Panc1 (cell line): ENCODE measurements around the genes EPHB1, NME9 and MRAS.

DNA sequence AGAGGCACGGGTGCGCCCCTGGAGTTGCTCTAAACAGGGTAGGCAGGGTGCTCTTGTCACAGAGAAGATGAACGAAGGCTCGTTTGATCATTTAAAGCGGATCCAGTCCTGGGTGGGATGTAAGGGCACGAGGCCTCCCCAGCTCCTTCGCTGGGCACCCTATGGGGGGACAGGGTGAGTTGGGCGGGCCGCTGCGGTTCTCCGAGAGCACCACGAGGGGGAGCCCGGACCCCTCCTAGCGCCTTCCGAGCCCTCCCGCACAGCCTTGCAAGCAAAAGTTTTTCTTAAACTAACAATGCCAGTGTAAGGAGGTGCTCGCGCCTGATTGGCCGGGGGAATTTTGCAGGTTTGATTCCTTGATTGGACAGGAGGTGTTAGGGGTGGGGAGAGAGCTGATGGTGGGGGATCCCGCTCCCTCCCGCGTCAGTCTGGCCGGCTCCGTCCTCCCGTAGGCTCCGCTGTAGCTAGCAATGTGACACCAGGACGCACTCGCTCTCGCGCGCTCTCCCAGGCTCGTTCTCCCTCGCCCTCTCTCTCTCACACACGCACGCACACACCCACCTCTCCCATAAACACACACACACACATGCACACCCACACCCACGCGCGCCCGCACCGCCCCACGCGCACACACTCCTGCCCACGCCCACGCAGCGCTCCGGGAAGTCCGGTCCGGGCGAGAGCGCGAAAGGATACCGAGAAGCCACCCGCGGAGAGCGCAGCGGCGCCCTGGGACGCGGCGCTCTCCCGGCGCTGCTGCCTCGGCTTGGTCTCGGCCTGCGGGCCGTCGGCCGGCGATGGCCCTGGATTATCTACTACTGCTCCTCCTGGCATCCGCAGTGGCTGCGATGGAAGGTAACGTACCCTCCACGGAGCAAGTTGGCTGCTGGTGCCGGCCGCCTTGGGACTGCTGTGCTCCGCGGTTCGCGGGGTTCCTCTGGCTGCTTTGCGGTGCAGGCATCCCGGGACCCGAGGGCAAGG is at the start of gene EPHB1:
Gene EPHB1, plus strand, starts transcription at position 426 of the 981 bp plus-strand sequence.
- RRBS, 2 experiments = 1 to 5% methylated on average over 42 of the region's 82 CpGs

DNA sequence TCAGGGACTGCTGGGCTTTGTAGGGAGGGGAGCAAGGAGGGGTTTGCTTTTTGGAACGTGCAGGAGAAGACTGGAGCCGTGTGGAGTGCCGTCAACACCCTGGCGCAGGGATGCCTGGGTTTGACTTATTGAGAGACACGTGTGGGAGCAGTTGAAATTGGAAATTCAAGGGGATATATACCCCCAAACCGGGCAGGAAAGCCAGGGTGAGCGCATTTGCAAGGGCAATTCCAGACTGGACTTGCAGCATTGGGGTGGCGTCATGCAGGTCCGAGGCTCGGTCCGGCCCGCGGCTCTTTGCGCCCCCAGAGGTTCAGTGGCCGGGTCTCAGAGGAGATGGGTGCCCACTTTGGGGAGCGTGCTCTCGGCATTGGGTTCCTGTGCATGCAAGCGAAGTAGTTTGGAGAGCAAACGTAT is 2.1 kb downstream of the EPHB1 start:
- RRBS, 2 experiments = 28 to 40% methylated on average over 10 of the region's 19 CpGs

DNA sequence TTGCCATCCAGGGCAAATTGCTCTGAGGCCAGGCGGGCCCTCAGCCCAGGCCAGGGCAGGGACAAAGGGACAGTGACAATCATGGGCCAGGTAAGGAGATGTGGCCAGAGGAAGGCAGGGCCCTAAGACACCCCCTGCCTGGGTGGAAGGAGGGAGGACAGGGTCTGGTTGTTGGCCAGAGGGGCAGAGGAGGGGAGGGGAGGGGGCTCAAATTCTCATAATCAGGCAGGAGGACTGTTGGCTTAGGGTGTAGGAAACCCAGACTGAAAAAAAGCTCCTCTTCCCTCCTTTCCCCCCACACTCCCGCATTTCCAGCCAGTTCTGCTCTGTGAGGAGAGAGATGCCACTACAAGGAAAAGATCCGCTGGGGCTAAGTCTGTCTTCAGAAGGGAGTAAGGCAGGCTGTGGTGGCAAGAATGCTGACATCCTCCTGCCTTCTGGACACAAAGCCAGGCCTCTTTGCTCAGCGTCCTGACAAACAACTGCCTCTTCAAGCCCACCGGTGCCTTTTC is 3.2 kb downstream of the EPHB1 start:
- RRBS, 2 experiments = no CpG with 5 or more reads among the region's 5 CpGs

DNA sequence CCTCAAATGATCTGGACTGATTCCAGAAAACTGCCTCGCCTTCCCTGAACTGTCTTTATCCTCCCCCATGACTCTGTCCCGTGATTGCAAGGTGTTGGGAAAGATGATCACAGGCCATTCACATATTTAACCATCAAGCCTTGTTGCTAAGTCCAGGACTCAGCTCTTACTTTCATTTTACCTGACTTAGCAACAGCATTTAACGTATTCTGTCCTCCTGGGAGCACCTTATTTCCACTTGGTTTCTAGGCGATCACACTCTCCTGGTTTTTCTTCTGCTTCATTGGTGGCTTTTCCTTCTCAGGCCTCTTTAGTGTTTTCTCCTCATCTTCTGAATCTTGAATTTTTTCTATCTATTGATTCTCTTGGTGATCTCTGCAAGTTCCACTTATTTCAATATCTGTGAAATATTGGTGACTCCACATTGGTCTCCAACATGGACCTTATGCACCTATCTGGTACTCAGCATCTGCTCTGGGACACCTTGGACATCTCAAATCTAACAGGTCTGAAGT is 355.4 kb downstream of the EPHB1 start:
- RRBS, 2 experiments = no CpG with 5 or more reads among the region's 4 CpGs

DNA sequence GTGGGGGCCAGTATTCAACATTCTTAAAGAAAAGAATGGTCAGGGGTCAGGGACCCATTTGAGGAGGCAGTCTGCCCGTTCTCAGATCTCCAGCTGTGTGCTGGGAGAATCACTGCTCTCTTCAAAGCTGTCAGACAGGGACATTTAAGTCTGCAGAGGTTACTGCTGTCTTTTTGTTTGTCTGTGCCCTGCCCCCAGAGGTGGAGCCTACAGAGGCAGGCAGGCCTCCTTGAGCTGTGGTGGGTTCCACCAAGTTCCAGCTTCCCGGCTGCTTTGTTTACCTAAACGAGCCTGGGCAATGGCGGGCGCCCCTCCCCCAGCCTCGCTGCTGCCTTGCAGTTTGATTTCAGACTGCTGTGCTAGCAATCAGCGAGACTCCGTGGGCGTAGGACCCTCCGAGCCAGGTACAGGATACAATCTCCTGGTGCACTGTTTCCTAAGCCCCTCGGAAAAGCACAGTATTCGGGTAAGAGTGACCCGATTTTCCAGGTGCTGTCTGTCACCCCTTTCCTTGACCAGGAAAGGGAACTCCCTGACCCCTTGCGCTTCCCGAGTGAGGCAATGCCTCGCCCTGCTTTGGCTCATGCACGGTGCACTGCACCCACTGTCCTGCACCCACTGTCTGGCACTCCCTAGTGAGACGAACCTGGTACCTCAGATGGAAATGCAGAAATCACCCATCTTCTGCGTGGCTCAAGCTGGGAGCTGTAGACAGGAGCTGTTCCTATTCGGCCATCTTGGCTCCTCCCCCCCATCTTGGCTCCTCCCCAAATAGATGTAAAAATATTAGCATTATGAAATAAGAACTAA is 526.2 kb upstream of the PPP2R3A start:
- RRBS, 2 experiments = no CpG with 5 or more reads among the region's 20 CpGs

- RRBS, 2 experiments = no CpG with 5 or more reads among the region's 3 CpGs
These were observed 79.8 kb downstream of the PPP2R3A start for GRCh38 chr3:136045247-136045846.

DNA sequence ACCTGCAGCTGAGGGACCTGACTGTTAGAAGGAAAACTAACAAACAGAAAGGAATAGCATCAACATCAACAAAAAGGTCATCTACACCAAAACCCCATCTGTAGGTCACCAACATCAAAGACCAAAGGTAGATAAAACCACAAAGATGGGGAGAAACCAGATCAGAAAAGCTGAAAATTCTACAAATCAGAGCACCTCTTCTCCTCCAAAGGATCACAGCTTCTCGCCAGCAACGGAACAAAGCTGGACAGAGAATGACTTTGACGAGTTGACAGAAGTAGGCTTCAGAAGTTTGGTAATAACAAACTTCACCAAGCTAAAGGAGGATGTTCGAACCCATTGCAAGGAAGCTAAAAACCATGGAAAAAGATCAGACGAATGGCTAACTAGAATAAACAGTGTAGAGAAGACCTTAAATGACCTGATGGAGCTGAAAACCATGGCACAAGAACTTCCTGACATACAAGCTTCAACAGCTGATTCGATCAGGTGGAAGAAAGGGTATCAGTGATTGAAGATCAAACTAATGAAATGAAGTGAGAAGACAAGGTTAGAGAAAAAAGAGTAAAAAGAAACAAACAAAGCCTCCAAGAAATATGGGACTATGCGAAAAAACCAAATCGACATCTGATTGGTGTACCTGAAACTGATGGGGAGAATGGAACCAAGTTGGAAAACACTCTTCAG is 69.1 kb downstream of the MSL2 start:
- RRBS, 2 experiments = no CpG with 5 or more reads among the region's 8 CpGs

DNA sequence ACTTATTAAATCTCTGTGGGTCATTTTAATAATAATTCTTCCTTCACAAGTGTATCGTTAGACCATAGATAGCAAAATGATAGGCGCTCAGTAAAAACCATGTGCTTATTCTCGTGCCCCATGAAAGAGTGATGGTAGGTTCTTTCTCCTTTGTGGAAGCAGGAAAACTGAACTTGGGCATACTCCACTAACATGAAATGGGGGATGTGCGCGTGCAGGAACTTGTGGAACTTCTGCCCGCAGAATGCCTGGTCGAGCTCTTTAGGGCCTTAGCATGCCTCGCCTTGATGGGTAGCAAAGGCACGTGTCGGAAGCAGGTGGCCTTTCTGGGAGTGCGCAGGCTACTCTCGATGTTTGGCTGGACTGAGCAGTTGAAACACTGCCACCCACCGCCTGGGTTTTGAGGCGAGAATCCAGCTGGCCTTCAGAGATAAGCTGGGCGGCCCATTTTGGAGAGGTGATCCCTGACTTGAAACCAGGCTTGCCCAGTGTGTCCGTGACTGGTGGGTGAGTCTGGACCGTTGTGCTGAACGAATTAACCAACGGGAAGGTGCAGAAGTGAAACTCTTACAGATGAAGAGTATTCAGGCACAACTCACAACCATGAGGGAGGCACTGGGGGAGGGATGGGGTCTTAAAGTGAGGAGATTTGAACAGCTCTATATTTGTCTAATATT is 834 bp downstream of the PCCB start:
- RRBS, 2 experiments = no CpG with 5 or more reads among the region's 19 CpGs

DNA sequence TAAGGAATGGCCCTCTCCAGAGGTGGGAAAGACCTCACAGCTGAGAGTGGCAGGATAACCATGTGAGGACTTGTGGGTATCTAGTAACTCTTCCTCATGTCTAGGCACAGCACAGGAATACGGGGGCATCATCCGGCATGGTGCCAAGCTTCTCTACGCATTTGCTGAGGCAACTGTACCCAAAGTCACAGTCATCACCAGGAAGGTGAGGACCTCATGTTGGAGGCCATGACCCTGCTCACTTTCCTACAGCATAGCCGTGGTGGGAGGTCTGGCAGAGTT is 76.9 kb downstream of the PCCB start:
- RRBS, 2 experiments = no CpG with 5 or more reads among the region's 4 CpGs

DNA sequence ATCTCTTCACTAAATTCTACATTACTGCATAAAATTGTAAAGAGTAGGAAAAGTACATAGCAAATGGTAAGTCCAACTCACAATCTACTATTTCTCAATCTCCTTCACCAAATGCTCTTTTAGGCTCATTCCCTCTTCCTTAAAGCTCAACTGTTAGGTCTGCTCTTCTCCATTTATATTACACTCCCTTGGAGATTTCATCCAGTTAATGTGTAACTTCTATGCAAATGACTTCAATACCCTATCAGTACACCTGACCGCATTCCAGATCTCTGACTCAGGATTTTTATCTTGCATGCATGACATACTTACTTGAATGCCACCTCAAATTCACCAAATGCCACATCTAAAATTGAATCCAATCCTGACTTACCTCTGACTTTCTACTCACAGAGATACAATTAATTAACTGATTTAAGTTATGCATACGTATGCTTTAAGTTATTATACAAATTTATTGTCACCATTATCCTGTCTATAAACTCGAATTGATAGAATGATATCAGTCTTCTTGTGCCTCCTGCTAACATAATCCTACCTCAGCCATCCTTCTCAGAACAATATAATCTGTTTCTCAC is 127.0 kb downstream of the STAG1 start:
- RRBS, 2 experiments = no CpG with 5 or more reads among the region's 3 CpGs

DNA sequence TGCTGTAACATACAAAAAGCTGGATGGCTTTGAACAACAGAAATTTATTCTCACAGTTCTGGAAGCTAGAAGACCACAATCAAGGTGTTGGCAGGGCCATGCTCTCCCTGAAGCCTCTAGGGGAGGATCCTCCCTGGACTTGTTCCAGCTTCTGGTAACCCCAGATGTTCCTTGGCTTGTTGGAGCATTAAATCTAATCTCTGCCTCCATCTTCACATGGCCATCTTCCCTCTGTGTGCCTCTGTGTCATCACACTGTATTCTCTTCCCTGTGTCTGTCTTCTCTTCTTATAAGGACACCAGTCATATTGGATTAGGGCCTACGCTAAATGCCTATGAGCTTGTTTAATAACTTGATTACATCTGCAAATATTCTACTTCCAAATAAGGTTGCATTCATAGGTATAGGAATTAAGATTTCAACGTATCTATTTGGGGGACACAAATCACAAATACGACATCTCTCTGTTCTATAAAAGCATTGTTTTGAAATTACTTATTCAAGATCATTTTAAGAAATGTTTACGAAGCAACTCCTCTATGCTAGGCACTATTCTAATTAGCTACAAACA is 109.4 kb downstream of the STAG1 start:
- RRBS, 2 experiments = no CpG with 5 or more reads among the region's 4 CpGs

- RRBS, 2 experiments = 1 to 7% methylated on average over 9 of the region's 63 CpGs
These were observed 827 bp upstream of the STAG1 start for GRCh38 chr3:136752569-136753840.

DNA sequence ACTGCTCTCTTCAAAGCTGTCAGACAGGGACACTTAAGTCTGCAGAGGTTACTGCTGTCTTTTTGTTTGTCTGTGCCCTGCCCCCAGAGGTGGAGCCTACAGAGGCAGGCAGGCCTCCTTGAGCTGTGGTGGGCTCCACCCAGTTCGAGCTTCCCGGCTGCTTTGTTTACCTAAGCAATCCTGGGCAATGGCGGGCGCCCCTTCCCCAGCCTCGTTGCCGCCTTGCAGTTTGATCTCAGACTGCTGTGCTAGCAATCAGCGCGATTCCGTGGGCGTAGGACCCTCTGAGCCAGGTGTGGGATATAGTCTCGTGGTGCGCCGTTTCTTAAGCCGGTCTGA is 11.3 kb downstream of the IL20RB start:
- RRBS, 2 experiments = no CpG with 5 or more reads among the region's 14 CpGs

GRCh38 chr3:138031737-138032417 is 21.9 kb downstream of the CLDN18 start:
- RRBS, 2 experiments = no CpG with 5 or more reads among the region's 6 CpGs

GRCh38 chr3:138125416-138126010 is 6.7 kb downstream of the A4GNT start:
- RRBS, 2 experiments = no CpG with 5 or more reads among the region's 4 CpGs

DNA sequence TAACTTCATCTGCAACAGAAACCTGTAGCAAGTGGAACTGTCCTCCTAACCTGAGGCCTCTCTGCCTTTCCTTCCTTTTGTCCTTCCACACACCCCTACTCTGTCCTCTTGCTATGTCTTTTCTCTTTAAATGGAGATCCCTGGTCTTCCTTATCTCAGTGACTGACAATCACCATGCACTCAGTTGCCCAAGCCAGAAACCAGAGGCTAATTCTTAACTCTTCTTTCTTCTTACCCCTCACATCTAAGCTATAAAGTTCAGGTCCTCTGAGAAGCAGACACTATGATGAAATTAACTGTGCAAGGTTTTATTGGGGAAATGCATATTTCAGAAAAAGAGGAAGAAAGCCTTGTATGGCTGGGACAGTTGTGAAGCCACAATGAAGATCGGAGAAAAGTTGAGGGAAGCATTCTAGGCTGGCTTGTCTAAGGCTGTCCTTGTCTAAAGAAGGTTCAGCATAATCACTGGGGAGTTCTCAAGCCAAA is 4.7 kb upstream of the A4GNT start:
- RRBS, 2 experiments = no CpG with 5 or more reads among the region's 1 CpG

DNA sequence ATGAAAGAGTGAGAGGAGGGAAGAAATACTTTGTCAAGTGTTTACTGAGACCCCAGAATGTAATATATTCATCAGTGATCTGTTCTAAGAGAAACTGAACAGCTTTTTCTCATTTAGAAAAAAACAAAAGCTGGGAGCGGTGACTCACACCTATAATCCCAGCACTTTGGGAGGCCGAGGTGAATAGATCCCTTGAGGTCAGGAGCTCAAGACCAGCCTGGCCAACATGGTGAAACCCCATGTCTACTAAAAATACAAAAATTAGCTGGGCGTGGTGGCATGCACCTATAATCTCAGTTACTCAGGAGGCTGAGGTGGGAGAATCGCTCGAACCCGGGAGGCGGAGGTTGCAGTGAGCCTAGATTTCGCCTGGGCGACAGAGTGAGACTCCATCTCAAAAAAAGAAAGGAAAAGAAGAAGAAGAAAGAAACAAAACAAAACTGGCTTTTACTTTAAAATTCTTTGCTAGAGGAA is 68.5 kb downstream of the ARMC8 start:
- RRBS, 2 experiments = no CpG with 5 or more reads among the region's 9 CpGs

- RRBS, 2 experiments = under 1 to 7% methylated on average over 14 of the region's 68 CpGs
These were observed at the start of gene NME9 for GRCh38 chr3:138329114-138330208. Gene NME9, minus strand, starts transcription at chr3:138329851.

DNA sequence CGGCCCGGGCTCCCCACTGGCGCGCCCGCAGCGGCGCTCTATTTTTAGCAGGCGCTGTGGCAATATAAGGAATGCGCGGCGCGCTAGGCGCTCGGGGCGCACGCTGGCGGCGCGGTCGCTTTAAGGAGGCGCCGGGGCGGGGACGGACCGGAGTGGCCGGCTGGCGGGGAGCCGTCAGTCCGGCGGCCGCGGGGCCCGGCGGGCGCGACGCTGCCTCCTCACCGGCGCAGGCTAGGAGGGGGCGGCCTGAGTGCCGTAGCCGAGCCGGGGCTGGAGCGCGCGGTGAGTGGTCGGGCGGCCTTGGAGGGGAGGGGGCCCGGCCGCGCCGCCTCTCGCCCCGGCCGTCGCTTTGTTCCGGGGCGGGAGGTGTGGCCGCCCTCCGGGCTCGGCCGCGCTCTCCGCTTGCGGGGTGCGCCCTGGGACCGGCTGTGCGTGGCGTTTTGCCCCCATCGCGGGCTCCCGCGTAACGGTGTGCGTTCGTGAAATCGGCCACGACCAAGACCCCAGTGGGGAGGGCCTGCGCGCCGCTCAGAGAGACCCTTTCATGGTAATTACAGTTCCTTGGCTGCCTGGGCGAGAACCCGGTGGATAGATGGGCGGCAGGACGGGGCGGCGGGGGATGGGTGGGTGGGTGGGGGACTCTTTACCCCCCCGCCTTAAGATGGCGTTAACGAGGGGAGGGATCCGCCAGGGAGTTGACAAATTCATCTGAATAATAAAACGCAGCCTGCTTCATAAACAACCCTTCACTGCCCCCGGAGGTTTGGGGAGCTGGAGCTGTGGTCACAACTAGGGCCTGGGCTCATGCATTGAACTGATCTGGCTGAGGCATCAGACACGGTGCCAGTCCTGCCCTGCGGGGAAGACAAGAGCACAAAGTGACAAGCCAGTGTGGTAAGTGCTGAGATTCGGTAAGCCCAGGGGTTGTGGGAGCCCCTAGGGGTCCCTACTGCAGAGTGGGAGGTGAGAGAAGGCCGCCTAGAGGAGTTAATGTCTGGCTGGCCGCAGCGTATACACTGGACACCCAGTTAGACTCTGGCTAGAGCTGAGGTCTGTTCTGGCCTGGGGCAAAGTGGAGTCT is at the start of gene MRAS:
Gene MRAS, plus strand, starts transcription at position 94 of the 1,081 bp plus-strand sequence.
- RRBS, 2 experiments = 2 to 6% methylated on average over 20 to 33 of the region's 99 CpGs